HCT116 (cell line): Measurements from ENCODE around the gene KRR1.

GRCh38 chr12:75510806-75511997 is at the start of gene KRR1:
TSS of gene KRR1 (minus strand) at chr12:75511609.
- RRBS: under 1% methylated on average over 6 of the region's 51 CpGs

GRCh38 chr12:75553509-75554101 is 42.2 kb upstream of the KRR1 start:
- RRBS: no CpG with 5 or more reads among the region's 2 CpGs

GRCh38 chr12:75651129-75651674 is 139.8 kb upstream of the KRR1 start:
- RRBS: no CpG with 5 or more reads among the region's 2 CpGs

DNA sequence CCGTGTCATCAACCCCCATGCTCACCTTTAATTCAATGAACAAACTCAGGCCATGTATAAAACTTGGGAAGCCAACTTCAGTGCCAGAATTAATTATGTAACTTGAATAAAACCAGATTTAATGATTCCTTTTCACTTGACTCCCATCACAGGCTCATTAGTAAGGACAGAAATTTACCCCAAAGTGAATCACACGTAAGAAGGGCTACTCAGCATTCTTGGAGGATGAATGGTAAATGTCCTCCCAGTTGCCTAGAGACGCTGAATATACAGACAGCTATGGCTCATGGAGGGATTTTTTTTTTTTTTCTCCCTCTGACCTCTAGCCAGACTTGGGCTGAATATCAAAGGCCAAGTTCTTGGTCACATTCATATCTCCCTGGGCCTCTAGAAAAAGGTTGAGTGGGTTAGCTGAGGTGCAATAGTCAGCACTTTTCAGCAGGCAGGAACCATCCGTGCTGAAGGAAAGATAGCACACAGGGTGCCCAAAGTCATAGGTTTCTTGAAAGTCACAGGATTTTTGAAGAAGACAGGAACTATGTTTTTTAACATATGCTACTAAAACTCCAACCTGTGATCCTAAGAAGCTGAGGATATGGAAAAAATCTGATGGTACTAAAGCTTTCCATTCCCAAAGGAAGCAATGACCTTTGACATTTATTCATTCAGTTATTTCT is 130.4 kb downstream of the NAP1L1 start:
- RRBS: no CpG with 5 or more reads among the region's 4 CpGs

- RRBS: no CpG with 5 or more reads among the region's 11 CpGs
These were observed 102.3 kb downstream of the NAP1L1 start for GRCh38 chr12:75982024-75982748.

- RRBS: no CpG with 5 or more reads among the region's 4 CpGs
These were observed 1.6 kb downstream of the NAP1L1 start for GRCh38 chr12:76082932-76083311.

GRCh38 chr12:76373606-76374463 is 25.6 kb upstream of the BBS10 start:
- RRBS: no CpG with 5 or more reads among the region's 3 CpGs

GRCh38 chr12:76467566-76468340 is 91.8 kb downstream of the OSBPL8 start:
- RRBS: no CpG with 5 or more reads among the region's 1 CpG

DNA sequence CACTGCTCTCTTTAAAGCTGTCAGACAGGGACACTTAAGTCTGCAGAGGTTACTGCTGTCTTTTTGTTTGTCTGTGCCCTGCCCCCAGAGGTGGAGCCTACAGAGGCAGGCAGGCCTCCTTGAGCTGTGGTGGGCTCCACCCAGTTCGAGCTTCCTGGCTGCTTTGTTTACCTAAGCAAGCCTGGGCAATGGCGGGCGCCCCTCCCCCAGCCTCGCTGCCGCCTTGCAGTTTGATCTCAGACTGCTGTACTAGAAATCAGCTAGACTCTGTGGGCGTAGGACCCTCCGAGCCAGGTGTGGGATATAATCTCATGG is 113.4 kb upstream of the E2F7 start:
- RRBS: no CpG with 5 or more reads among the region's 7 CpGs

- RRBS: no CpG with 5 or more reads among the region's 6 CpGs
These were observed 103.8 kb upstream of the NAV3 start for GRCh38 chr12:77726694-77727527.

GRCh38 chr12:78006590-78007305 is 176.1 kb downstream of the NAV3 start:
- RRBS: no CpG with 5 or more reads among the region's 4 CpGs

- RRBS: no CpG with 5 or more reads among the region's 1 CpG
These were observed 72.5 kb downstream of the SYT1 start for GRCh38 chr12:78936975-78937490.

- RRBS: no CpG with 5 or more reads among the region's 12 CpGs
These were observed 238.8 kb downstream of the PAWR start for GRCh38 chr12:79451773-79452582.

DNA sequence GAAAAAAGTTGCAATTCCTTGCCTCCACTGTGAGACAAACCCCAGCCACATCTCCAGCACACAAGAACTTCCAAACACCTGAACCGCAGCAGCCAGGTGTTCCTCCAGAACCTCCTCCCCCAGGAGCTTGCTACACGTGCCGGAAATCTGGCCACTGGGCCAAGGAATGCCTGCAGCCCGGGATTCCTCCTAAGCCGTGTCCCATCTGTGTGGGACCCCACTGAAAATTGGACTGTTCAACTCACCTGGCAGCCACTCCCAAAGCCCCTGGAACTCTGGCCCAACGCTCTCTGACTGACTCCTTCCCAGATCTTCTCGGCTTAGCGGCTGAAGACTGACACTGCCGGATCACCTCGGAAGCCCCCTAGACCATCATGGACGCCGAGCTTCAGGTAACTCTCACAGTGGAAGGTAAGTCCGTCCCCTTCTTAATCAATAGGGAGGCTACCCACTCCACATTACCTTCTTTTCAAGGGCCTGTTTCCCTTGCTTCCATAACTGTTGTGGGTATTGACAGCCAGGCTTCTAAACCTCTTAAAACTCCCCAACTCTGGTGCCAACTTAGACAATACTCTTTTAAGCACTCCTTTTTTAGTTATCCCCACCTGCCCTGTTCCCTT is 148.7 kb downstream of the PAWR start:
- RRBS: no CpG with 5 or more reads among the region's 13 CpGs

DNA sequence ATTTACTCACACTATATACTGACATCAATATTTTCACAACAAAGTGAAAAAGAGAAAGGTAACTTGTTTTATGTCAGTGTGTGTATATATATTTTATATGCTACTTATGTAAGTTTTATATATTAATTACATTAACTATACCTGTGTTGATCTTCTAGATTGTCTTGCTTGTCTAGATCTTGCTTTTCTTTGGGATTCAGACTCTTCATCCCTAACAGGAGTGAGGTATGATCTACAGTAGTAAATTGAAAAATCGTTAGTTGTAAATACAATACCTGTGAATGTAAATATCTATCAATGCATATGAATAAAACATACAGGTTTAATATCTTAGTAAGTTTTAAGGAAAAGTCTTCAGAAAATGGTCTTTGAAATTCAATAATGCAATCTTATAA is 107.6 kb upstream of the PAWR start:
- RRBS: no CpG with 5 or more reads among the region's 1 CpG

DNA sequence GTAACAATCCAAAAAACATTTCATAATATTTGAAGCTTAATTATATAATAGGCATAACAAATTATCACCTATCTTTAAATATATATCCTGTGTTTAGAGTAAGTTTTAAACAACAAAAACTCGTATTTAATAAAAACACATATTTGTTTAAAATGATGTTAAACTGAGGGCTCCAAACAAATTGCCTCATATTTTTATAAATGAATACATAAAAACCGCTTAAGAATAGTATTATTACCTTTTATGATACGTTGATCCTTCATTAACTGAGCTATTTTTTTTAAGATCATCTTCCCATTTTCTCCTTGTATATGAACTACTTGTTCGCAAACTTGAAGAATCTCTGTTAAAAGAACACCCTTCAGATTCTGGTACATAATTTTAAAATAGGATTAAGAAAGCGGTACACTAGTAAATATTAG is 116.2 kb upstream of the PAWR start:
- RRBS: no CpG with 5 or more reads among the region's 5 CpGs

GRCh38 chr12:80056152-80056770 is 43.1 kb upstream of the OTOGL start:
- RRBS: no CpG with 5 or more reads among the region's 5 CpGs

DNA sequence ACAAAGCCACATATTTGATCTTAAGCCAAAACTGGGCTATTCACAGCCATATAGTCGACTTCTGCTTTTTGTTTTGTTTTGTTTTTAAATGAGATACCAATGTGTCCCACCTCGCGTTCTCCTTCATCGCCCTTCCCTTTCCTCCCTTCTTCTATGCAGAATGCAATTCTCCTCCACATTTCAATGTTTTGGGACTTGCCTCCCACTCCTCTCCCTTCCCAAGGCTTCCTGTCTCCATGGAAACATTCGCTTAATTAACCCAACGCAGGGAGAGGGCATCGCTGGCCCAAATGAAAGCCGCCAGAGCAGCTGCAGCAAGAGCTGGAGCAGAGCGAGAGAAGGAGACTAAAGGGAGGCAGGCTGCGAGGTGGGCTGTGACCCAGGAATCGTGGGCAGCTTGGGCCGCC is 43.6 kb upstream of the PTPRQ start:
- RRBS: no CpG with 5 or more reads among the region's 12 CpGs

DNA sequence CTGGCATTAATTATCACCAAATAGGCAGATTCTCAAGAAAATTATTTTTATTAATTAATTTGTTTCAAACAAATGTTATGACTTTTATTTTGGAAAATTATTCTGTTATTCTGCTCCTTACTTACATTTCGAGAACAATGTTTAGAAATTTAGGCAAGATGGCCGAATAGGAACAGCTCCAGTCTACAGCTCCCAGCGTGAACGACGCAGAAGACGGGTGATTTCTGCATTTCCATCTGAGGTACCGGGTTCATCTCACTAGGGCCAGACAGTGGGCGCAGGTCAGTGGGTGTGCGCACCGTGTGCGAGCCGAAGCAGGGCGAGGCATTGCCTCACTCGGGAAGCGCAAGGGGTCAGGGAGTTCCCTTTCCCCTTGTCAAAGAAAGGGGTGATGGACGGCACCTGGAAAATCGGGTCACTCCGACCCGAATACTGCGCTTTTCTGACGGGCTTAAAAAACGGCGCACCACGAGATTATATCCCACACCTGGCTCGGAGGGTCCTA is 33.4 kb downstream of the PTPRQ start:
- RRBS: no CpG with 5 or more reads among the region's 25 CpGs

DNA sequence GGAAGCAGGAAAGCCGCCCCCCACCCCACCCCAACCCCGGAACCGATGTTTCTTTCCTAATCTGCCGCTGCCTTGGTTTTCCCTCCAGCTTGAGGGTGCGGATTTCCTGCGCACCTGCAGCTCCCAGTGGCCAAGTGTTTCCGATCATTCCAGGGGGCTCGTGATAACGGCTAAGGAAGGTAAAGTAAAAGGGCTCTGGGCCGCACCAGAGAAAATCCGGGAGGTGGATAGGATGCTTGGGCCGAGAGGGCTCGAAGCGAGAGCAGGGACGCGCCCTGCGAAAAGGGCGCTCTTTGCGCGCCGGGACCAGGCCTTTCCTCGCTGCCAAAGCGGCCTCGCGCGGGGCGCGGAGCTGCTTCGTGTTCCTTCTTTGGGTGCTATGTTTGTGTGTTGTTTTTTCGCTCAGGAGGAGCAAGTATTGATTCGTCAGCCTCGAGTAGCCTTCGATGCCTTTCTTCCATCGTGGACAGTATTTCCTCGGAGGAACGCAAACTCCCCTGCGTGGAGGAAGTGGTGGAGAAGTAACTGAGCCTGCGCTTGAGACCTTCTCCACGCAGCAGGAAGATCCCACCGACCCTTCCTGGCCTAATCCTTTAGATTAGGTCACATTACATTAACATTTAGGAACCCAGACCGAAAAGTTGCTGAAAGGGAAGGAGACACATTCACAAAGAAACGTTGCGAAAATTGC is 1.1 kb downstream of the MYF6 start:
- RRBS: 98% methylated on average over 11 of the region's 43 CpGs